Placental epithelial cell (primary cell): ENCODE measurements around the gene SOX4.

DNA sequence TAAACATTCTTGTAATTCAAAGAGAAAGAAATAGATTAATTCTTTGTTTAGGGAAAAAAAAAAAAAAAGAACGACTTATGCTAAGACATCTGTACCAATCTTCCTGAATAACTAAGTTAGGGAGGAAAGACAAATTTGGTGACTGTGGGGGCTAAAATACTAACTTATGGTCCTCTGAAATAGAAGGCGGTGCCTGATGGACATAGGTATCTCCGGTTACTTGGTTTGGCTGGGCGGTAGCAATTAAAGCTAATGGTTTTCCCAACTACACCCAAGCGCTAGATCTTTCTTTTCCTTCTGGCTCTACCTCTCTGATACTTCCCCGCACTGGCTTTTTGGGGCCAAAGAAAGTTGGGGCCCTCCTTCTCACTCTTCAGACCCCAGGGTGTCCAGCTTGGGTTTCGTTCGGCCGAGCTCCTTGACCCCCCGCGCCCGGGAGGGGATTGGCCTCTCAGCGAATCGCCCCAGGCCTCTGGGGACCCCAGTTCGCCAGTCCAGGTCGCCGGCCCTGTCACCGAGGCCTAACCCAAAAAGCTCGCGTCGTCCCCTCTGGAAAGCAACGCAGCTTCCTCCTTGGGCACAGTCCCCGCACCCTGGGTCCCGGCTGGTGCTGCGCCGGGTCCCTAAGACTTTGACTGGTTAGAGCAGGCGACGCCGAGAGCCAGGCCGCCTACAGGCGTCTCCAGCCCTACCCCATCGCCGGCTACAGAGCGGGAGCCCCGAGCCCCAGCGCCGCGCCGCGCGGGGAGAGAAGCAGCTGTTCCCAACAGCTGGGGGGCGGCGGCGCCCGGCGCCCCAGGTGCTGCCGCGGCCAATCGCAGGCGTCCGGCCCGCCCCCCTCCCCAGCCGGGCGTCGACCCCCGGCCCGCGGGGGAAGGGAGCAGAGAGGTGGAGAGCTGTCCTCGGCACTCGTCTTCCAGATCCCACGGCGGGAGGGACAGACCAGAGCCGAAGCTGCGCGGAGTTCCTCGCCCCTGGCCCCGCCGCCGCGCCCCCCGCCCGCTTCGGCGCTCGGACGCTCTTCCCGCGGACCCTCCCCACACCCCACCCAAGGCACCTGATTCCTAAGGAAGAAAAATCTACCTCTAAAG is 709 bp upstream of the RBM24 start:
- CAGE, long polyA plus RNA, result no peak

- CAGE, long polyA plus RNA, result no peak
Measured at GRCh38 chr6:17473540-17474121, 80.2 kb downstream of the CAP2 start.

DNA sequence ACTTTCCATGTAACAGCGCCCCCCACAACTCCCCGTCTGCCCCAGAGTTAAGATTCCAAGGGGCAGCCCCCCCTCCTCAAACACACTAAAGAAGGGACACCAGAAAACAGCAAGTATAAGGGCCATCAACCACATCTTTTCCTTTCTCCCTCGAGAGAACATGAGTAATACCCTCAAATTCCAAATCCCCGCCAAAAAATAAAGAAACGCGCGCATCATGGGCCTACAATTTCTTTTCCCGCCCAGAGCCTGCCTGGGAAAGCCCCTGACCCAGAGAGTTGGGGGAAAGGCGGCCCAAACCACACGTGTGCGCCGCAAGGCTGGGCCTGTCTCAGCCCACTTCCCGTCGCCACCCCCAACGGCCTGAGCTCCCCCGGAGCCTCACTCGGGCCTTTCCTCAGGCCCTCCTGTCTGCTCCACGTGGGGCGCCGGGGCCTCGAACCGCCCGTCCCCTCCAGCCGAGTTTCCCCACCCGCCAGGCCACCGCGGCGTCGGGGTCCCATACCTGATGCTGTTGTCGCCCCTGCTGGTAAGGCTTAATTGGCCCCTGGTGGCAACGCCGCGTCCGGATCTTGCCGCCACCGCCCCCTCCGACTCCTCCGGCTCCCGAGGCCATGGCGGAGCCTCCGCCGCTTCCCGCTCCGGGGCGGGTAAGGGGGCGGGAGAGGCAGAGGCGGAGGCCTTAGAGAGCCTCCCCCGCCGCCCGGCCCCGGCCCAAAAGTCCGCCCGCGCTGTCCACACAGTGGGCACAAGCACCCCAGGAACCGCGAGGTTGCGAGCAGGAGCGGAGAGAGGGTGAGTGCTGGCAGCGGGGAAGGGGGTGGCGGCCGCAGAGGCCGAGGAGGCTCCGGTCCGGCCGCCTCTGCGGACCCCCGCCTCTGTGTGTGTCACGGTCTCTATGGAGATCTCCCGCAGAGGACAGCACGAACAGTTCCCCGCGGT is 682 bp downstream of the NUP153 start:
- CAGE, long polyA plus RNA, result no peak

- CAGE, long polyA plus RNA, result no peak
Measured at GRCh38 chr6:17808585-17809341, 102.0 kb upstream of the NUP153 start.

DNA sequence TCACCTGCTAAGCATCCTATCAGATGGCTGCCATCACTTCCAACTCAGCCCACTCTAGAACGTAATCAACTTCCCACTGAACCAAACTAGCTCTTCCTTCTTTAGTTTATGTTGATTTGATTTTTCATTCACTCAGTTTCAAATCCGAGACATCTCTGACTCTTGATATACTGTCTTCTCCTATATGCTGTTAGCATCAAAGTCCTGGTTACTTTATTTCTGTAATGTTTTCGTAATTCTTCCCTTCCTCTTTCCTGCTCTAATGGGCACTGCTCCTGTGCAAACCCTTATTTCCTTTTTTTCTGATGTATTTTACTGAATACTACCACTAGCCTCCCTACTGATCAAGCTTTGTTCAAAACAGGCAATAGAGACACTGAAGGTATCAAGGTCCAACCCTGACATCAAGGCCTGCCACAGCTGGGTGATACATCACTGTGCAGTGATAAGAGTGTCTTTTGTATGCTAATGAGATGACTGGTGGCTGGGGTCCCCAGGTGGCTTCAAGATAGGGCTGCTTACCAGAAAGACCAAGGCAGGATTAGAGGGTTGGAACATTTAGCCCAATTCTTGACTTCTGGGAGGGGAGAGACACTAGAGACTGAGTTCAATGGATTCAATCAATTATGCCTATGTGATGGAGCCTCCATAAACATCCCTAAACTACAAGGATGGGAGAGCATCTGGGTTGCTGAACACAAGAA is 95.2 kb downstream of the KIF13A start:
- CAGE, long polyA plus RNA, result no peak

- CAGE, long polyA plus RNA, result no peak
Measured at GRCh38 chr6:17930231-17931112, 57.0 kb downstream of the KIF13A start.

DNA sequence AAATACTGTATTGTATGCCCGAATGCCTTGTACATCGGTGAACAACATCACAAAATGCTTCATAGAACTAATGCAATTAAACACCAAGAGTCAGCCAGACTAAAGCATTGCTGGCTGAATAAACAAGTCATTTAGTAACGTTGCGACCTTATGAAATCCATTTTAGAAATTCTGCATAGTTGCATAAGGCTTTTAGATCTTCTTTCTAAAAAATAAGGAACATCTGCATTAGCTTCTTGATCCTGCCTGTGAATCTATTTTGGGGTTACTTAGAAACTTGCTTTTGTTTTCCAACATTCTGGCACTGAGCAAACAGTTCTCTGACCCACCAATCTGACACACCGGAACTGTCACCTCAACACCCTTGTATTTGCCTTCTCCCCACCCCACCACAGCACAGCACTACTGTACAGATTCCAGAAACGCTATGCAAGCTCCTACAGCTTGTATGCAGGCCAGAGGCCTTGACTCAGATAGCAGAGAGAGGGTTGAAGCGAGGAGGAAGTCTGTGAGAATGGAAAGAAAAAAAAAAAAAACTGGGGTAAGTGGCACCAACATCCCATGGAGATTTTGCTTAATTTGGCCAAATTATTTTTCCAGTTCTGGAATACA is 55.0 kb downstream of the KIF13A start:
- CAGE, long polyA plus RNA, result no peak

- CAGE, long polyA plus RNA, result no peak
Measured at GRCh38 chr6:17940434-17940848, 47.0 kb downstream of the KIF13A start.

GRCh38 chr6:18154279-18154774 is 550 bp downstream of the TPMT start:
- CAGE, long polyA plus RNA, result no peak

DNA sequence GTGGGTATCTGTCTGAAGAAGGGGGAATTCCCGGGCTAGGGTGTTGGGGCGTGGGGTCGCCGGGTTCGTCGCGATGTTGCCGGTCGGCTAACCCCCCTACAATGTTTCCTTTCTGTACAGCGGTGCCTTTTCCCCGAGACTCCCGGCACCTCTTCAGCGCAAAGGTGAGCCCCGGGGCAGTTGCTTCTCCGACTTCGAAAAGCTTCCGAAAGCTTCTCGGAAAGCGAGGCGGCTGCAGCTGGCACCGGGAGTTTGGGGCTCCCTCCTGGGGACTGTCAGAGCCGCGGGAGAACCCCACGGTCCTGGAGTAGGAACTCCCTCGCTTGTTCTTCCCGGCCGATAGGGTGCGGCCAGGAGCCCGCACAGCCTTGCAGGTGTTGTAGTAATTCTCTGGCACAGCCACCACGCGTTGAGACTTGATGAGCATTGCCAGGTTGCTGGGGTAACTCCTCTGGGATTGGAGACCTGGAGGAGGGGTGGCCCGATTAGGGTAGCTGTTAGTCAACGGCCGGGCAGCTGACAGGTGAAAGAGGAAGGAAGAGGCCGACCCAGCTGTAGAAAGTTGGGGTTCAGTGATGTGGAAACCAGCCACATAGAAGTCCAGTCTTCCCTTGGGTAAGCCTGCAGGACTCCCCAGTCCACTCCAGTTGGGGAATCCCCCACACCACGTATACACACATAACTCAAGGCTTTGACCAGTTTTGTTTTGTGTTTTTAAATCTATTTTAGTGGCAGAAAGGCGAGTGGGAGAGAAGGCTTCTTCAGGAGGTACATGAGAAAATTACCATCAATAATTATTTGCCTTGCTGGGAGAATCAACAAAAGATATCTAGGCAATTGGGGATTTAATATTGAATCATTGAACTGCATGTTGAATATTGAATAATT is 785 bp downstream of the KDM1B start:
- CAGE, long polyA plus RNA, result no peak

GRCh38 chr6:19690498-19690800 is 146.7 kb upstream of the ID4 start:
- CAGE, long polyA plus RNA, result no peak

DNA sequence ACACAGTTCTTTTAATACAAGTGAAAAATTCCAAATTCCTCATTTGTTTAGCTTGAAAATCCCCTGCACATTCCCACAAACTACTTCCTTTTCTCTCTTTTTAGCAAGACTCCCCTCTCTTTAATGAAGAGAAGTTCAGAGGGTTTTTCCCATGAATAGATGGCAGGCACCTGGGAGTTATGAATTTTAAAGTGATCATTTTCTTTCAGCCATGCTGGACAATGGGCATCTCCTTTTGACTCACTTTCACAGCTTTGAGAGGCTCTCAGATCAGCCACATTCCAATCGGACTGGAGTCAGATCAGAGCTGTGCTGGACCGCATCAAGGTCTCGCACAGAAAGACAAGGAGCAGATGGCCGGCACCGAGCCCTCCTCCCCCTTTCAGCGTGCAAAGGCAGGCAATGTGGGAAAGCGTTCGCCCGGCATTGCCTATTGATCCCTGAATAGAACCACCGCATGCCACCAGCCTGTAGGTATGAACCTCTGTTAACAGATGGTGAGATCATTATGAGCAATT is 117.7 kb upstream of the ID4 start:
- CAGE, long polyA plus RNA, result no peak

DNA sequence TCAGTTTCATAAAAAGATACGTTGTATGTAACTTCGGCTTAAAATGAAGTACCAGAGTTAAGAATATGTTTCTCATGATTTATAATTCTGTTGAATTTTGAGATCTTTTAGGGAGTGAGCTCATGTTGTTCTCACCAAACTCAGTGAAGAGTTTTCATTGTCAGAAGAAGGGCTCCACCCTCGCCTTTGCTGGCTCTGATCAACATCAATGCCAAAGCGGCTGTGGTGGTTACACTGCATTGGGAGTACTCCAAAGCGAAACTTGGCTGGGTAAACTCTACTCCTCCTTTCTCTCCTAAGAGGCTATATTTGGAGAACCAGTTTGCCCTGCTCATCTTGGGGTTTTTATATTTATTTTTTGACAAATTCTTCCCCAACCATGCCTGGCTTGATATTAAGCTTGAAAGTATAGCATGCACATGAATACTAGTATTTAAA is 12.8 kb upstream of the ID4 start:
- CAGE, long polyA plus RNA, result no peak

DNA sequence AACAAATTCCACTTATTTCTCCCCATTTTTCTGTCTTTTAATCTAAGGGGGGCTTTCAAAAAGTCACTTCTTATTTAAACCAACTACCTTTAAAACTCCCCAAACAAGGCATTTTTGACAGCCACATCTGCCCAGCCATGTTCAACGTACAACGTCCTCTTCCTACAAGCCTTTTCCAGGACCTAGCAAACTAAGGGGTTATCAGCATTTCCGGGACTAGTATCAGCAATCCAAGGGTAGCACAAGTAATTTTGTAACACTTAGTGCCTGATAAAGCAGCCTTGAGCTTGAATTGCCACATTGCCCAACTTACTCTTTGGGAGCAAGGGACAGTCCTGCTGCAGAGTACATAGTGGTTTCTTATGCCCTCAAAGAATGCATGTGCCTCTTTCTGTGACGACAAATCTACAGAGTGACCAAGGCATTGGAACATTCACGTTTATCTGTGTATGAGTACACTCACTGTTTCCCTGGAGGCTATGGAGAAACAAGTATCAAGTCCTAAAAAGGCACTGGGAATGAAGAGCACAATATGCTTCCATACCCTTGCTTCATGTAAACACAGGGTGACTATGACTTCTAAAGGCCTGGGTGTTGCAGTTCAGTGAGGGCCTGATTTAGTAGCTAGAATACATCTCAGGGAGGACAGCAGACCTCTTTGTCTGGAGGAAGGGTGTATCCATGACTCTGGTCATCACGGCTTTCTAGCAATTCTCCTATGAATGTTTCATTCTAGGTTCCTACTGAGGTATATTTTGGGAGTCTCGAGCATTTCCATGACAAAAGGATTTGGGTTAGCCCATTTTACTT is 3.2 kb upstream of the ID4 start:
- CAGE, long polyA plus RNA, result no peak

GRCh38 chr6:19836564-19837268 is 454 bp upstream of the ID4 start:
- CAGE, long polyA plus RNA, result no peak

- CAGE, long polyA plus RNA, result no peak
Measured at GRCh38 chr6:20129708-20130267, 82.5 kb downstream of the MBOAT1 start.

GRCh38 chr6:20134108-20134460 is 78.2 kb downstream of the MBOAT1 start:
- CAGE, long polyA plus RNA, result no peak

DNA sequence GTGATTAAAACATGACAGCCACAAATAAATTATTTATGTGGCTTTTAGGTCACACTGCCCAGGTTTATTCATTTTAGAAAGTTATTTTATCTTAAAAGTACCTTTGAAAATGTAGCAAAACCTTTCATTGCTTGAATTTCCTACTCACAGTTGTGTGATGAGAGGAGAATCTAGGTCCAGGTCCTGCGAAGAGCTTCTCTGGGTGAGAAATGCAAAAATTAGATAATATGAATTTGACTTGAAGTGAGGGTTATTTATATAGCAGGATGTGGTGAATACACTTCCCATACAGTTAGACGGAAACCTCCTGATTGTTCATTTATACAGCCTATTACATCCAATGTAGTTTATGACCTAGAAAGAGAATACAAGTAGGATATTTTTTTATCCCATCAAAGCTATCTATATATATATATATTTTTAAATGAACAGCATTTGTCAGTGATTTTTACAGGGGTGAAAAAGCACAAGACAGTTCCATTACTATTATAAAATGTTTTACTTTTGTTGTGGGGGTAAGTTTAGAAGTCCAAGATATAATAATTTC is 30.6 kb downstream of the CDKAL1 start:
- CAGE, long polyA plus RNA, result no peak

DNA sequence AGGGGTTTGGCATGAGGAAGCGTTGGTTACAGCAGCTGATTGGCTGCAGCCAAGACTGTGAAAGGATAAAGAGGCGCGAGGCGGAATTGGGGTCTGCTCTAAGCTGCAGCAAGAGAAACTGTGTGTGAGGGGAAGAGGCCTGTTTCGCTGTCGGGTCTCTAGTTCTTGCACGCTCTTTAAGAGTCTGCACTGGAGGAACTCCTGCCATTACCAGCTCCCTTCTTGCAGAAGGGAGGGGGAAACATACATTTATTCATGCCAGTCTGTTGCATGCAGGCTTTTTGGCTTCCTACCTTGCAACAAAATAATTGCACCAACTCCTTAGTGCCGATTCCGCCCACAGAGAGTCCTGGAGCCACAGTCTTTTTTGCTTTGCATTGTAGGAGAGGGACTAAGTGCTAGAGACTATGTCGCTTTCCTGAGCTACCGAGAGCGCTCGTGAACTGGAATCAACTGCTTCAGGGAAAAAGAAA is at the start of gene SOX4:
SOX4 (plus strand) TSS at position 96 of the 473 bp plus-strand sequence.
- CAGE, long polyA plus RNA, result no peak

DNA sequence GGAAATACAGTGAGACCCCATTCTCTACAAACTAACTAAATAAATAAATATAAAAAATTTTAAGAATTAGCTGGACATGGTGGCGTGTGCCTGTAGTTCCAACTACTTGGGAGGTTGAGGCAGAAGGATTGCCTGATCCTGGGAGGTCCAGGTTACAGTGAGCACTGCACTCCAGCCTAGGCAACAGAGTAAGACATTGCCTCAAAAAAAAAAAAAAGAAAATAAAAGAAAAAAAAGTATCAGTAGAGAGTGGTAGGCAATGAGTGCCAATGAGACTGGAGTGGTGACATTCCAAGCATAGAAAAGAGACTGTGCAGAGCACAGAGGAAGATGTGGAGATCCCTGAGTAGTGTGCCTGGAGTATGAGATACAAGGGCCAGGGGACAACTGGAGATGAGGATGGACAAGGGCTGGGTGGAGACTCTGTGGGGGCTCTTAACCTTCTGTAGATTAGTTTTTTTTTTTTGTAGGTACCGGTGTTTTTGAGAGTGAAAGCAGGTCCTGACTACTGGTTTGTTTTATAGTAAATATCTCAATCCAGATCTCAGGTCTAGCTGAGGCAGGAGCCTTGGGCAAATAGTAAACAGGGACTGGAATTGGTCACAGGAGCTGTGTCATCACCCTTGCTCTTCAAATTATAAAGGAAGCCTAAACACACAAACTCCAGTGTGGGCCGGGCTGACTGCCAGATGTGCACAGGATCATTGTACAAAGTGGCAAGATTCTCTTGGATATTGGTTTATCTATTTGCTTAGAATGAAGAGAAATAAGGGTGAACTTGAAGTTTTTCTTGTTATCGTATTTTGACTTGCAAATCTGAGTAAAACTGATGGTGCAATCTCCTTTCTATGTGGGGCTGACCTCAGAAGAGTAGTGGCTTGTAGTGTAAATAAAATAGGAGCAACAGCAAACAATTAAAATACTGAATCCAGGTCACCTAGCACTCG is 144.8 kb downstream of the SOX4 start:
- CAGE, long polyA plus RNA, result no peak